ENCODE measurements around the gene ZNF518A.

GRCh38 chr10:95471489-95472232 is 89.5 kb downstream of the SORBS1 start:
- RAMPAGE, long total RNA, result no peak
- RRBS, result no CpG with 5 or more reads among the region's 6 CpGs

DNA sequence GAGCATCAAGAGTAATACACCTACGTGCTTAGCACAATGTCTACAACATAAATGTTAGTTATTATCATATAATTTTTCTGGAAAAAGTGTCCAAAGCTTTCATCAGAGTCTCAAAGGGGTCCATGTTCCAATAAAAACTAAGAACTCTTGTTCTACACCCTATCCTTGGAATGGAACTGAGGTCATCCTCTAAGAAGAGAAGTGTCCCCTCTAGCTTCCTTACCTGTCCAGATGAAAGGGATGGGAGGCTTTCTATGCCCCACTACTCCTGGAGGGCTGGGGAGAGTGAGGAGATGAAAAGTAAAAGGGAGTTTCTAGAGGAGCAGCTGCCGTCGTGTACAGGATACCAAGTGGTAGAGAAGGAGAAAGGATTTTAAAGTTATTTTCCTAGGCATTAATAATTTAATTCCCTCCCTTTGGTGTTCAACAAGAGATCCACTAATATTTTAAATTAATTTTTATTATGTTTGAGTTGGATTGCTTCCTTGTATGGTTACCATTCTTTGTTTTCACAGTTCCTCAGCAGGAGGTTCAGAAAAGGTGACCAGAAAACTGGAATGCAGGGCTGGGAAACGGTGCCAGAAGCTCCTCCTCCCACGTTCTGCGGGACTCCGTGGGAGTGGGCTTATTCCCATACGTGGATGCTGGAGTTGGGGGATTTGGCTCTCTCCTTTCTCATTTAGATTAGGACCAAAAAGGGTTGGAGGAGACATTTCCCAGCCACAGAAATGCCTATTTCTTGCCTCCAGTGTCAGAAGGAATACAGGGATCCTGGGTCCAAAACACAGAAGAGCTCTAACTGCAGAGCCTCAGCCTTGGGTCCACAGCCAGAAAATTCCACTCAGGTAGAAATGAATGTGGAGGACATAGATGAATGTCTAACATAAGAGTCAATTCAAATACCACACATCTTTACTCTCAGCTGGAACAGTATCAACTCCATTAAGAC is 56.2 kb downstream of the SORBS1 start:
- RAMPAGE, long total RNA, result no peak
- RRBS, result no CpG with 5 or more reads among the region's 8 CpGs

DNA sequence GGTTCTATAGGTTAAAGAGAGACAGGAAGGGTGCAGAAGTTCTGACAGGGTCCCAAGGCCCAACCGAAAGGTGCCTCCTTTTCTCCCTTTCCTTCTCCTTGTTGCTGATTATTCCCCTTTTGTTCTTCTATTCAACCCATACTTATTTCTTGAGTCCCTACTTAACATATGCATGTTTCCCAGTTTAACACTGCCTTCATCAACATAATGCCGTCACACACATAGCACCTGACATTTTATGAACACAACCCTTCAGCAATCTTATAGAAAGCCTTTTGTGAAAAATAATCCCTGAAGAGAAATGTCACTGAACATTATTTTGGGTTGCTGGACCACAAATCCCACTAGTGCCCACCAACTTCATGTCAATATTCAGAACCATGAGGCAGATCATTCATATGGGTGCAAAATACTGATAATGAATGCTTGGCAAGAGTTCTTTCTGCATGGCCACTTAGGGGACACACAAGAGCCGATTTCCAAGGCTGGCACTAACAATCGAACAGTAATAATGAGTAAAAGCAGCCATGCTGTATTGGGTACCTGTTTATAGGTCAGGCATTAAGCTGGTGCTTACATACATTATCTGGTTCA is 38.9 kb downstream of the SORBS1 start:
- RAMPAGE, long total RNA, result no peak
- RRBS, result no CpG with 5 or more reads among the region's 4 CpGs

DNA sequence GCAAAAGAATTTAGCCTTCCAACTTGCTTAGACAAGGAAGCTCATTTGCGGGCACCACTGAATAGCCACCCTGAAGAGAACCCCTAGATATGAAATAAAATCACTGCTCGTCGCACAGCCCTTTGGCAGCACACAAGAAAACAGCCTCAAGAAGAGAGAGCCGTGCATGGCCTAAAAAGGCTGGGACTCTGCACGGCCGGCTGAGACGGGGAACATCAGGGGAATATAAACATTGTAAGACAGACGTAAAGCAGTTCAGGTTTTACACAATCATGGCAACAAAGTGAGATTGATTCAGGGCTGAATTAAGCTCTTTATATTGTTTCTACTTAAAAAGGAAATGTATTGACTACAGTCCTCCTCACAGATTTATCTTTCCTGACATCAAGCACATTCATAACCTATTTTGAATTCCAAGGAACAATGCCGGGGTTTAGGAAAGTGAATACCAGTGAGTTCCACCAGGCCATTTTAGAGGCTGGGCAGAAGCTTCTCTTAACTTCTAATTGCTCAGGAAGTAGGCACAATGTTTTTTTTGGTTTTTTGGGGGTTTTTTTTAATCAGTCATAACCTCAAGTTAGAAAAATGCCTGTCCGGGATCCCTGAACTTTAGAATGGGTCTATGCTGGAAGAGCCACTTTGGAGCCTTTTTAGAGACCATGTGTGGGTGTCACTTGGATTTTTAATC is 25.1 kb downstream of the SORBS1 start:
- RAMPAGE, long total RNA, result no peak
- RRBS, result no CpG with 5 or more reads among the region's 10 CpGs

GRCh38 chr10:95541757-95542643 is 19.2 kb downstream of the SORBS1 start:
- RAMPAGE, long total RNA, result no peak
- RRBS, result no CpG with 5 or more reads among the region's 5 CpGs

DNA sequence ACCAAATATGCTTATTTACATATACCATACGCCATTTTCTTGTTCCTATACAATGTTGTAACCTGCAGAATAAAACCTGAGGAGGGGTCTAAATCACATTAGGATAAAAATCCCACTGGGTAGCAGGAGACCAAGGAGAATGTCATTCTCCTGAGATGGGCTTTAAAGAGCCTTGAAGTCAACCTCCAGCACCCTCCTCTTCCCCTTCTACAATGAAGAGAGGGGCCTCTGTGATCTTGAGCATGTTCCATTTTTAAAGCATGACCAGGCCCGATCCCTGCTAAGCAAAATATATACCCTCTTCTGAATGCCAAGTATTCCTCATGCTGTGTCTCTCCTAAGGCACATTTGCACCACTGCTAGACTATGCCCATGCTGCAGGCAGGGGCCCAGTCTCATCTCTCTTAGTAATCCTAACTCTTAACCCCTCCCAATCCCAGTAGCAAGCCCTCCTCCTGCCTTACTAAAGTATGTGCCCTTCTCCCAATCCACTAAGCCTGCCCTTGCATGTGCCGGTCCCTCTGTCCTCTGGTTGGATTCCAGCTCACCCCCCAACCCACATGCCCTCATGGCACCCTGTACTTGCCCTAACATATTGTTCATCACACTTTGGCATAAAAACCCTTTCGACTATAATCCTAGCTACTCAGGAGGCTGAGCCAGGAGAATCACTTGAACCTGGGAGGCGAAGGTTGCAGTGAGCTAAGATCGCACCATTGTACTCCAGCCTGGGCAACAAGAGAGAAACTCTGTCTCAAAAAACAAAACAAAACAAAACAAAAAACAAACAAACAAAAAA is 18.3 kb downstream of the SORBS1 start:
- RAMPAGE, long total RNA, result no peak
- RRBS, result no CpG with 5 or more reads among the region's 6 CpGs

GRCh38 chr10:95558232-95559104 is 2.7 kb downstream of the SORBS1 start:
- RAMPAGE, long total RNA, result no peak
- RRBS, result no CpG with 5 or more reads among the region's 4 CpGs

GRCh38 chr10:95613300-95613913 is 43.1 kb downstream of the ALDH18A1 start:
- RAMPAGE, long total RNA, result no peak
- RRBS, result no CpG with 5 or more reads among the region's 3 CpGs

GRCh38 chr10:95628158-95629361 is 28.0 kb downstream of the ALDH18A1 start:
- RAMPAGE, long total RNA, result no peak
- RRBS, result no CpG with 5 or more reads among the region's 3 CpGs

- RAMPAGE, long total RNA, result no peak
- RRBS, result no CpG with 5 or more reads among the region's 5 CpGs
These were observed 3.7 kb upstream of the TCTN3 start for GRCh38 chr10:95697378-95697973.

- RAMPAGE, long total RNA, result no peak
- RRBS, result no CpG with 5 or more reads among the region's 5 CpGs
These were observed 36.9 kb downstream of the ENTPD1 start for GRCh38 chr10:95792719-95793369.

- RAMPAGE, long total RNA, result no peak
- RRBS, result no CpG with 5 or more reads among the region's 6 CpGs
These were observed 75.6 kb upstream of the CC2D2B start for GRCh38 chr10:95831959-95832752.

GRCh38 chr10:95874205-95875180 is 33.3 kb upstream of the CC2D2B start:
- RAMPAGE, long total RNA, result no peak
- RRBS, result no CpG with 5 or more reads among the region's 2 CpGs

- RAMPAGE, long total RNA, result no peak
- RRBS, result 1% methylated on average over 42 of the region's 72 CpGs
These were observed 674 bp downstream of the CCNJ start for GRCh38 chr10:96043754-96044759.

DNA sequence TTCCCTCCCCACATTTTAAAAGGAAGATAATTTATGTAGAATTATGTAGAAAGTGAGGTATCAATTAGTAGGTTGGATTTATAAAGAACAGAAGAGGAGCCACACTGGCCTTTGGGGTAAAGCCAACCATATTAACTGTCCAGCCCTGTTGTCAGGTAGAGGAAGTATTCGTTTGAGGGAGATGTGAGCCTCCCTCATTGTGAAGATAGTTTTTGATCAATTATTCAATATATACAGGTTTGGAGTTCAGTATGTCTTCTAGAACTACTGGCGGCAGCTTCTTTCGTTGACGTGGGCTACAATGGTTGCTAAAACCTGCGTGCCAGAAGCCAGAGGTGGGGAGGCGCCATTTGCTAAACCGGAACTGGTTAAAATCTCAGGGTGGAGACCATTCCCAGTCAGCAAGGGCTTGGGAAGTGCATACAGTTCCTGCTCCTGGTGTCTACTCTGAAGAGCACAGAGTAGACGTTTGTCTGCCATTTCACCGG is 721 bp upstream of the ZNF518A start:
- RAMPAGE, long total RNA, result no peak
- RRBS, result 10% methylated on average over 1 of the region's 9 CpGs

DNA sequence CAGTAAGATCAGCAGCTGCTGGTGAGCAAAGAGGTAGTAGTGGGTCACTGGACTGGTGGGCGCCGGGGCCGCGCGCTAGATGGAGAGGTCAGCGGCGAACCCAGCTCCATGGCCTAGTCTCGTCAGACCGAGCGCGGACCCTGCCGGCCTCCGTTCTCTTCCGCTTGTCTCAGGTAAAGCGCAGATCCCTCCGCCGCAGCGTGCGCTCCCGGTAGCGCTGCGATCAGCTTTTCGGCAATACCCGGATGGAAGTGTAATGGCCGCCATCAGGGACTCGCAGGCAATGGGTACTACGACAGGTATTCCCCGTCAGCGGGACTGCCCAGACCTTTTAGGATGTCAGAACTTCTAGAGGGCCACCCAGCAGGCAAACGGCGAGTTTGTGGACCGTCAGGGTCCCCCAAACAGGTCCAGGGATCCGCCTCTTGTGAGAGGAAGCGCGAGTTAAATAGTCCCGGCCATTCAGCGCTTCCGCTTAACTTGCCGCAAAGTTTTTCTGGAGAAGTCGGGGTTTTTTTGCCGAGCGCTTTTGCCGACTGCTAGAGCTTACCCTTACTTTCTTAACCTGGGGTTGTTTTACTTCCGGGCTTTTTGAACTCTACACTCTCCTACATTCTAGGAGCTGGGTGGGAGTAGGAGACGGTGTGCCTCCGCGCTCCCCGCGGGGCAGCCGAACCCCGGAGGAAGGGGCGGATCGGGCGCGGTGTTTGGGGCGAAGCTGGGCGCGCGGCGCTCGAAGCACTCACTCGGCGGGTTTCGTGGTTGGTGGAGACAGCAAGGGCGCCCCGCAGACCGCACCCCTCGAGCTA is at the start of gene ZNF518A:
ZNF518A (plus strand) TSS at position 478 of the 809 bp plus-strand sequence.
- RAMPAGE, long total RNA, result no peak
- RRBS, result 1% methylated on average over 27 of the region's 68 CpGs

- RAMPAGE, long total RNA, result no peak
- RRBS, result no CpG with 5 or more reads among the region's 3 CpGs
These were observed 5.6 kb downstream of the DNTT start for GRCh38 chr10:96309654-96310439.

DNA sequence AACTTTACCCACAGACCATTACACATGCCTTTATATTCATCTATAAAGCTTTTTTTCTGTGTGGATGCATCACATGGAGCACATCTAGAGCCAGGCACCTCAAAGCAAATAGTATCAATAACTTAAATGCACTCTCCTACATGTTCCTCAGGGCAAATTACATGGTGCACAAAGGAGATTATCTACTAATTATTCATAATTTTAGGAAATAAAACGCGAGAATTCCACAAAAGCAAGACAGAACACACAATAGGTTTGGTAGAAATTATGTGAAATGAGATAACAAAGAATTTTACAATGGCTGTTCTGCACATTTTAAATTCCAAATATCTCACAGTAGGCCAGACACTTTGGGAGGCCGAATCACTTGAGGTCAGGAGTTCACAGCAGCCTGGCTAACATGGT is 33.5 kb upstream of the TLL2 start:
- RAMPAGE, long total RNA, result no peak
- RRBS, result no CpG with 5 or more reads among the region's 3 CpGs

DNA sequence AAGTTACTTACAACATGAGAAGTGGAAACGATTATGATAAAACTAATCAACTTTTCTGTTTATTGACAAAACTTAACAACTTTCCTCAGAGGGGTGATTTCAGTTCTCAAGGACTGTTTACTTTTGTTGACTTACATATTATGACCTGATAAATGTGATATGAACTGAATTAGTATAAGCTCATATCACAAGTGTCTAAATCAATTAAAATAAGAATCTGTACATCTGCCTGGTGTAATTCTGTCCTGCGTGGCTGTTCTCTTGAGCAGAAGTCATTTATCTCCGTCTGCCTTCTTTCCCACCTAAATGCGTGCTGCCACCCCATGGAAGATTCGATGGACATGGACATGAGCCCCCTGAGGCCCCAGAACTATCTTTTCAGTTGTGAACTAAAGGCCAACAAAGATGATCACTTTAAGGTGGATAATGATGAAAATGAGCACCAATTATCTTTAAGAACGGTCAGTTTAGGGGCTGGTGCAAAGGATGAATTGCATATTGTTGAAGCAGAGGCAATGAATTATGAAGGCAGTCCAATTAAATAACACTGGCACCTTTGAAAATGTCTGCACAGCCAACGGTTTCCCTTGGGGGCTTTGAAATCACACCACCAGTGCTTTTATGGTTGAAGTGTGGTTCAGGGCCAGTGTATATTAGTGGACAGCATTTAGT is 26.8 kb downstream of the TM9SF3 start:
- RAMPAGE, long total RNA, result no peak
- RRBS, result no CpG with 5 or more reads among the region's 7 CpGs

DNA sequence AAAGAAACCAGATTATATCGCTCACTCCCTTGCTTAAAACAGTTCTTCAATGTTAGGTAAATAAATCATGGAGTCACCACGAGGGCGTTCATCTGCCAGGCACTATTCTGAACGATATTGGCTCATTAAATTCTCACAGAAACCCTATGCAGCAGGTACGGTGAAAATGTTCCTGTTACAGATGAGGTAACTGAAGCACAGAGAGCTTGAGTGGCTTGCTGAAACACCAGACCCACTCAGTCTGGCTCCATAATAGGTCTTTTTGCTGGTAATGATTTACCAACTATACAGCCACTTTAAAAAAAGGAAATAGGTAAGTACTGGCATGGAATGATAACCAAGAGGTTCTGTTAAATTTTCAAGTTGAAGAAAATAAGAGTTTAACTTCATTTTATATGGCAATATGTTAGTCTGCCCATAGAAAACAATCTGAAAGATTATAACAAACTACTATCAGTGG is 1.2 kb upstream of the TM9SF3 start:
- RAMPAGE, long total RNA, result no peak
- RRBS, result no CpG with 5 or more reads among the region's 5 CpGs

Measured in epithelial cell of proximal tubule (primary cell).